ENCODE measurements around a stretch of chr2.

DNA sequence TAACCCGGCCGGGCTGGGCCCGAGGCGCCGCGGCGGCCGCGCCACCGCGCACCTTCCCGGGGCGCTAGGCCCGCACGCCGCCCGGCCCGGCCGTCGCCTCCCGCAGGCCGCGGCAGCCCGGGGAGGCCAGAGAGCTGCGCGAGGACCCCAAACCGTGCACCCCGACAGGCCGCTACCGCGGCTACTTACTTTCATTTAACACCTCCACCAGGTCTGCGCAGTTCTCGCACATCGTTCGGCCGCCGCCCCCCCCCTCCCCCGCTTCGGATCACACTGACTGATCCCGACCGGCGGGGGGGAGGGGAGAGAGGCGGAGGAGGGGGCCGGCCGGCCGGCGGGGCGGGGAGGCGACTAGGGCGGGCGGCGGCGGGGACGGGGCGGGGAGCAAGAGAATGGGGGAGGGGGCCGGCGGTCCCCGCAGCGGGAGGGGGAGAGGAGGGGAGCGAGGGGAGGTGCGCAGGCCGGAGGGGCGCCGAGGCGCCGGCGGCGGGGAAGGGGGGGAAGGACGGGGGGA is 369 bp downstream of the USP34 start:
- PRO-cap: bidirectional peak, plus-strand start outside the sequence, minus-strand start at position 276 of the sequence

GRCh38 chr2:61482276-61483542 is 11.8 kb upstream of the USP34 start:
- PRO-cap: no peak

DNA sequence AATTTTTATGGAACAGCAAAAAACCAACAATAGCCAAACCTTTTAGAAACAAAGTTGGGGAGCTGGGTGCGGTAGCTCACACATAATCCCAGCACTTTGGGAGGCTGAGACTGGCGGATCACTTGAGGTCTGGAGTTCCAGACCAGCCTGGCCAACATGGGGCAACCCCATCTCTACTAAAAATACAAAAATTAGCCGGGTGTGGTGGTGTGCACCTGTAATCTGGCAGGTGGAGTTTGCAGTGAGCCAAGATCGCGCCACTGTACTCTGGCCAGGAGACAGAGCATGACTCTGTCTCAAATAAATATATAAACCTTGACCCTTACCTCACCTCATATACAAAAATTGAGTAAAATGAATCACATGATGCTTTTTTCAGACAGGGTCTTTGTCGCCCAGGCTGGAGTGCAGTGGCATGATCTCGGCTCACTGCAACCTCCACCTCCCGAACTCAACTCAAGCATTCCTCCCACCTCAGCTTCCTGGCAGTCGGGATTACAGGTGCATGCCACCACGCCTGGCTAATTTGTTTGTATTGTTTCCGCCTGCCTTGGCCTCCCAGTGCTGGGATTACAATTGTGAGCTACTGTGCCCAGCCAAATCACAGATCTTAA is 25.3 kb downstream of the XPO1 start:
- PRO-cap: no peak

- PRO-cap: no peak
These were observed 11.8 kb downstream of the XPO1 start for GRCh38 chr2:61526253-61526789.

GRCh38 chr2:61670945-61671624 is 132.9 kb upstream of the XPO1 start:
- PRO-cap: no peak

GRCh38 chr2:61762175-61762606 is 91.7 kb downstream of the FAM161A start:
- PRO-cap: no peak

DNA sequence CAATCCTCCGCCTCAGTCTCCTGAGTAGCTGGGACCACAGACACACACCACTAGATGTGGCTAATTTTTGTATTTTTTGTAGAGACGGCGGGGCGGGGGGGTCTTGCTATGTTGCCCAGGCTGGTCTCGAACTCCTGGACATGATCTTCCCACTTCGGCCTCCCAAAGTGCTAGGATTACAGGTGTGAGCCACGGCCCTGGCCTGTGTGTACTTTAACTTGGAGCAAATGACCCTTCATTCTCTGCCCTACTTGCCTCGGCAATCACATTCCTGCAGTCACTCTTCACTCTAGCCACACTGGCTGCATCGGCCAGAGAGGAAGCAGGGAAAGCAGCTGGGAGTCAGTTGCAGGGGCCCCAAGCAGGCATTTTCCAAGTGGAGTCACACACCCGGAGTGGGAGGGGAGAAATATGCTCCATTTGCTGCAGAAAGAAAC is 37.3 kb downstream of the FAM161A start:
- PRO-cap: no peak

DNA sequence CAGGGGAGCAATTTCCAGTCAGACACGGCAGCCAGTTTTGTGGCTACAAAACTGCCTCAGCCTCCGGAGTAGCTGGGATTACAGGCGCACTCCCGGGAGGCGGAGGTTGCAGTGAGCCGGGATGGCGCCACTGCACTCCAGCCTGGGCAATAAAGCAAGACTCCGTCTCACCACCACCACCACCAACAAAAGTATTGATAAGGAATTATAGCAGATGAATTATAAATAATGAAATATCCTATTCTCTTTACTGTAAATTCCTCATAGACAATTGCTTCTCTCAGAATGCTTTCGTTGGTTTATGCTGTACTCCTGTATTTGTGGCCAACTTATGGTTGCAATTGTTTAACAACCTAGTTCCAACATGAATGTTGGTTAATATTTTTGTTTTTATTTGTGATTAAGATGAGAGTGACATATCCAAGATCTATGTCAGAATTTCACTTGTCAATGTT is 1.5 kb upstream of the FAM161A start:
- PRO-cap: bidirectional peak, plus-strand start at position 75 of the sequence, minus-strand start at position 54 of the sequence; unidirectional peak, minus-strand start at position 114 of the sequence

GRCh38 chr2:62187156-62187587 is 8.7 kb upstream of the B3GNT2 start:
- PRO-cap: no peak

GRCh38 chr2:62205561-62206481 is 9.9 kb downstream of the B3GNT2 start:
- PRO-cap: no peak

DNA sequence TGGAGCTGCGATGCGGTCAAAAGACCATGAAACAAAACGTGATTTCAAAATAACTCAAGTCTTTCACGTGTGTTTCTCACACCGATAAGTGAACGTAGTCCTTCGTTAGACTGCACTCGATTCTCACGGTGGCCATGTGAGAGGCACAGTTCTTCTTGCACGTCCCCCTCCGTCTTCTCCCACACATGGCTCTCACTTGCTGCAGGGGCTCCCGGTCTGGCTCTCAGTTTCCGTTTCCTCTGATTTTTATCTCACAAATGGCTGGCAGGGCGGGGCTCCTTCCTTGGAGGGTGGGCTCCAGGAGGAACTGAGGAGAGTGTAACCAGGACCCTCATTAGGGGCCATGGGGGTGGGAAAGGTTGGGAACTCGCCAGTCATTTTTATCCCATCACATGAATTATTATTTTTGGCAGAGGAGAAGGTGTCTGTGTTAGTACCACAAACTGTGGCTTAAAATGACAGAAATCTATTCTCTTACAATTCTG is 113.9 kb downstream of the B3GNT2 start:
- PRO-cap: no peak

DNA sequence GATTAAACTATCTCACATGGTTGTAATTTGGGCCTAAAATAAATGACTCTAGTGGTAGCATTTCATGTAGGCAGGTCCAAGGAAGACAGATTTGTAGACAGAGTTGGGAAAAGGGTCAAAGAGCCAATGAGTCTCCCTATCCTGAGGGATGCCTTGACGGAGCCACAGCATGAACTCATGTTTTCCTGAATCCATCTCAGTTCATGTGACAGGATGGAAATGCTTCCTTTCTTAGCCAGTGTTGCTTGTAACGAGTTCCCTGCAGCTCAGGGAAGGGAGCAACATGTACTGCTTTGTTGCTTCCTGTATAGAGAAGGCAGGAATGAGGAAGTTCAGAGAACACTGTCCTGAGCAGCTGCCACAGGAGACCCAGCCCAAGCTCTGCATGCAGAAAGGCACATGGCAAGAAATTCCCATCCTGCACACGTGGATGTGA is 27.9 kb downstream of the TMEM17 start:
- PRO-cap: no peak

- PRO-cap: no peak
These were observed 84.0 kb downstream of the EHBP1 start for GRCh38 chr2:62789357-62789999.

DNA sequence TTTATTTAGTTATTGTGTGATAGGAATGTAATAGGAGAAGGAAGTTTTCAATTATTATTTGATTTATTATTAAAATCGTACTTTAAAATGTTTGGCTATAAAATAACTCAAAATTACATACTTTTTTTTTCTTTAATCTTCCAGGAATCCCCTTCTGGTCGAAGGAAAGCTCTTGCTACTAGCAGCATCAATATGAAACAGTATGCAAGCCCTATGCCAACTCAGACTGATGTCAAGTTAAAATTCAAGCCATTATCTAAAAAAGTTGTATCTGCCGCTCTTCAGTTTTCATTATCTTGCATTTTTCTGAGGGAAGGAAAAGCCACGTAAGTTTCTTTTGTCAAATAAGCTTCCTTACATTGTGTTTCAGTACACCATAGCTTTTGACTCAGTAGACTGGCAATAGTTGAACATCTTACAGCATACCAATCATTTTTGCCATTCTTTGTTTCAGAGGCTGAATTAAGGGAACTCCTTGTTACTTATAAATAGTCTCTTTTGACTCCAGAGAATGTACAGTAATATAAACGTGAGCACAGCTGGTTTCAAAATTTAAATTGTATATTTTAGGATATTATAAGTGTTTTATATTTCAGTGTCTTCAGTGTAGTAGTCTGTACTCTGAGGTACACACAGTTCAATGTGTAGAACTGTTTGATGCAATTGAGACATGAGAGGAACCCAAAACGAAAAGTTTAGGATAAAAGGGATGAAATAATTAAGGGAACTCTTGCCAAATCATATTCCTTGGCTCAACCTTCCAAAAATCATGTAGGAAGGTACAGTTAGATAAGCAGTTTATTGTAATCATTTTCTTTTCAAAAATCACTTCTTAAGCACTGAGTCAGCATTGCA is 120.7 kb downstream of the EHBP1 start:
- PRO-cap: no peak

GRCh38 chr2:62982181-62982811 is 68.3 kb upstream of the OTX1 start:
- PRO-cap: no peak

DNA sequence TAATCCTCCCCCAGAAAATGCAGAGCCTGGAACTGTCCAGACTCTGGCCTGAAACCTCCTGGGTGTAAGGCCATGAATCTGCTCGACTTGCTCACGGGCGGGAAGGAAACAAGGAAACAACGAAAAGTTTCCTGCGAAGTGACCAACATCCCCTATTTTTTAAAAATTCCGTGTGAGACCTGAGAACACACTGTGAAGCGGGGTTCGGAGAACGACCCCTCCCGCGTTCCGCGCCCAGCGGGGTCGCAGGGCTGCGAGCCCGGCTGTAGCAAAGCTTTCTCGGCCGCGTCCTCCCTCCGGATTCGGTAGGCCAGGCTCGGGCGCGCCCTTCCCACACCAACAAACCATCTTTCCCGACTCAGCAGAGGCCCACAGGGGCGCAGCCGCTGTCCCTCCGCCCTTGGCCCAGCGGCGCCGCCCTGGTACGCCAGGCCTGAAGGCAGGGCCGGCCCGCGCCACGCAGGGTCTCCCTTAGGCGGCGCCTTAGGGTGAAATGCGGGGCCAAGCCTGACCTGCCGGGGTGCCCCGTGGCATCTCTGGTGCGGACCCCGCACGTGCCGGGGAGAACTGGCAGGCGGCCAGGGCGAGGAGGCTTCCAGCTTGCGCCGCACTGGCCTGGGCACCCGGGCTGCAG is 8.1 kb downstream of the OTX1 start:
- PRO-cap: no peak

DNA sequence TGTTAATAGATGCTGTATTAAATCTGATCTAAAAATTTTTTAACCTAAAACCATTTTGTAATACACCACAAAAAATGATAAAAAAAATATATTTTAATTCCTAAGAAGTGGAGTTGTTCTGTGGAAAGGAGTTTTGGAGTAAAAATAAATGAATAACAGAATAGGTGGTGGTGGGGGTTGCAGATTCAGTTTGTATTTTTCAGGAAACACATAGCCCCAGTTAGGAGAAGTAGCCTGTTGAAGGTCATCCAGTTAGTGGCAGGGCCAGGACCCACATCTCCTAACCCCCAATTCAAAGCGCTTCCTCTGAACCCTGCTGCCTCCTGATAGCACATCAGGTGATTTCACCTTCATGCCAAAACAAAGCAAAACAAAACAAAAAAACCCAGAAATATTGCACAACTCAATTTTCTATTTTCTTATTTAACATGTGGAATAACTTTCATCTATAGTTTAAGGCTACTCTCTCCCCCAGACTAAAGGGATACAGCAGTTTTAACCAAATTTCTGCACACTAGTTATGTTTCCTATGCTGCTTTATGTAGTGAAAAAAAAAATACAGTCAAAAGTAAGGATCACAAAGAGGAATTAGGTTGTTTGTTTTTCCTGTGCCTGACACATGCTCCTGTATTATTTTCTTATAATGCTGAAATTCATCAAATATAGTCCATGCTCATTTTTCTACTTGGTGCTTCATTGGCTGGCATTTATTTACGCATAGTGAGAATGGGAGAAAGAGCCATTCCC is 112.3 kb upstream of the UGP2 start:
- PRO-cap: no peak

GRCh38 chr2:63840920-63841474 is 699 bp upstream of the UGP2 start:
- PRO-cap: bidirectional peak, plus-strand start at chr2:63840990, minus-strand start at chr2:63840823; bidirectional peak, plus-strand start at chr2:63841327, minus-strand start at chr2:63841229

- PRO-cap: no peak
These were observed 7.2 kb downstream of the VPS54 start for GRCh38 chr2:64011909-64012520.

DNA sequence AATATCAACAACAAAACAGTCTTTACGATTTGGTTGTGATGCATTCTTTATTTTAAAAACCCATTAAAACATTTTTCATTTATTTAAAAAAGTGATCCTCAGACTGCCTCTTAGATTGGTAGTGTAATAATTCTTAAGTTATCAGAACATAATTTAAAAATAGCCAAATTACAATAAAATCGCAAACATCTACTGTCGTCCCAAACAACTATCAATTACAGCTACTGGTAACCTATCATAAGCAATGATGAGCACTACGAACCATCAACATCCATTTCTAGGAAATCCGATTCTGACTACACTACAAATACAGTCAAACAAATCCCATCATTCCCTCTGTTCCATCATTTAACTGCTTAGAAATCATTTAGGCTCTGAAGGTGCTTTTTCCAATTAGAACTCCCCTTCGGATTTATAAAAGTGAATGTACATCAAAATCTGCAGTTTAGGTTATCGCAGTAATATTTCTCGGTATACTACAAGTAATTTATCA is 1.6 kb downstream of the VPS54 start:
- PRO-cap: no peak